ENCODE measurements around a stretch of chr1.

GRCh38 chr1:231336730-231337348, 813 bp downstream of the EXOC8 start:
- PRO-cap, result no peak
- RAMPAGE, long total RNA, 3 experiments, result no peak in any of the 3 experiments

DNA sequence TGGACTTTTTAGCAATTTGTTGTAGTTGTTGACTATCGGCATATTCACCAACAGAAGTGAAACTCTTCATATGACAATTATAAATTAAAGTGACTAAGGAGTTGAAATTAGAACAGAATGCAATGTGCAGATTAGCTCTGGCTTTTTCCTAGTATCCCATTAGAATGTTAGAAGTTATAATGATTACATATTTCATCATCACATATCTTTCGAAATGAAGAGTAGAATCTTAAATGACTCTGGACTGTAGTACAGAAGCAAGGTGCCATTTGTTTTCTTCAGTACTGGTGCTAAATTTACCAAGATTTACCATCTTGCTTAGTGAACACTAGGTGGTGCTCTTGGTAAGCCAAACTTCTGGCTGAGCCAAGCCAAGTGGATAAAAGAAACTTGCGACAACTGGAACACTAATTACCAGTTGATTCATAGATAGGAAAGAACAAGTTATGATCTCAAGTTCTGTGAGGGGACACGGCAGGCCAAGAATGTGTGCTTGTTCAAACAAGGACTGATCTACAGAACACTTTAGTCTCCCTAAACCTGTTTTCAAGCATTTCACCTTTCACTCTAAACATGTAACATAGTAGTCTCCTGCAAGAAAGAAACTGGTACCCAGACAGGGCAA, 19.7 kb downstream of the SPRTN start:
- PRO-cap, result no peak
- RAMPAGE, long total RNA, 3 experiments, result no peak in any of the 3 experiments

DNA sequence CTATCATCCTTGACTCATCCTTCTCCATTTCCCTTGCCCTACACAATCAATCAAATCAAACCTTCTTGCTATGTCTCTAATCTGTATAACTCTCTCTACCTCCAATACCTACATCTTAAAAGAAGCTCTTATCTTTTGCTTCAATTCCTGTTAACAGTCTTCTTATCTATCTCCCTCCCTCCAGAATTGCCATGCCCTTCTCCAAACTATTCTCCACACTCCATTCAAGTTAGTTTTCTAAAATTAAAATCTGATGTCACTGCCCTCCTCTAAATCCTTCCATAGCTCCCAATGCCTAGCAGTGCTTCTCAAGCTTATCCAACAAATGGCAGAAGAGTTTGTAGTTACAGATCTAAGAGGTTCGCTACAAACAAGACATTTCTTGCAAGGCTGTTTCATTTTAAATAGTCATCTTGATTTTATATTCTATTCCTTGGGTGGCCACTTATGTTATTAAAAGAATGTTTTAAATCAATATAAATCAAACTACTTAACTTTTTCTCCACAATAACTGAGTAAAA, 25.2 kb downstream of the EGLN1 start:
- PRO-cap, result no peak
- RAMPAGE, long total RNA, 3 experiments, result no peak in any of the 3 experiments

DNA sequence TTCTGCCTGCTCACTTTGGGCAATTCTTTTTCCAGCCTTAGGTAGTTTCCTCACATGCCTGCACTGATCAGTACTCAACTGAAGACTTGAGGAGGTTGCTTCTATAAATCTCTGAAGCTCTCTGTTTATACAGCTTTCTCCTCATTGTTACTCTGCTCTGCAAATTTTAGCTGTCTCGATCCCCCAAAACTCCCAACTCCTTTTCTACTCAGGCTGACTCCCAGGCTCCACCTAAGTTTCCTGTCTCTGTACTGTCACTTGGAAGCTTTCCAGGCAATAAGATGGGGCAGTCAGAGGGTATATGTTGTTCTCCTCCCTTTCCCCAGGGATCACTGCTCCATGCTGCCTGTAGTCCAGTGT, 13.3 kb downstream of the TSNAX start:
- PRO-cap, result unidirectional peak, minus-strand start at position 177 of the sequence
- RAMPAGE, long total RNA, 3 experiments, result no peak in any of the 3 experiments

DNA sequence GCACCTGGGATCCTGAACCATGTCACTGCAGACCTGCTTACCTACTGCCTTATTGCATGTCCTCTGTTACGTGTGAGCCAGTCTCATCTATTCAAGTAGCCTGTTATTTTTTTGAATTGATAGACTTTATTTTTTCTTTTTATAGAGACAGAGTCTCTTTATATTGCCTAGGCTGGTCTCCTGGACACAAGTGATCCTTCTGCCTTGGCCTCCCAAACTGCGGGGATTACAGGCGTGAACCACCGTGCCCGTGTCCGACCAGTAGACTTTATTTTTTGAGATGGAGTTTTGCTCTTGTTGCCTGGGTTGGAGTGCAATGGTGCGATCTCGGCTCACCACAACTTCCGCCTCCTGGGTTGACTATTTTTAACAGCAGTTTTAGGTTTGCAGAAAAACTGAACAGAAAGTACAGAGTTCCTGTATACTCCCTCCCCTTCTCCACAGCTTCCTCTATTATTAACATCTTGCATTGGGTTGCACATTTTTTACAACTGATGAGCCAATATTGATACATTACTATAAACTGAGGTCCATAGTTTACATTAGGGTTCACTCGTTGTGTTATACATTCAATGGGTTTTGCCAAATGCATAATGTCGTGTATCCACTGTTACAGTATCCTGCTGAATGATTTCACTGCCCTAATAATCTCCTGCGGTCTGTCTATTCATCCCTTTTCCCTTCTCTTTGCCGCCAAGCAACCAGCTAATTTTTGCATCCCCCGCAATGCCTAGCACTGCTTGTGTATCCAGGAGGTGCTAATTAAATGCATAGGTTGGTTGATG, 13.9 kb upstream of the DISC1 start:
- PRO-cap, result no peak
- RAMPAGE, long total RNA, 3 experiments, result no peak in any of the 3 experiments

- PRO-cap, result no peak
- RAMPAGE, long total RNA, 3 experiments, result no peak in any of the 3 experiments
Observed at GRCh38 chr1:231777799-231778711, 151.5 kb downstream of the DISC1 start.

DNA sequence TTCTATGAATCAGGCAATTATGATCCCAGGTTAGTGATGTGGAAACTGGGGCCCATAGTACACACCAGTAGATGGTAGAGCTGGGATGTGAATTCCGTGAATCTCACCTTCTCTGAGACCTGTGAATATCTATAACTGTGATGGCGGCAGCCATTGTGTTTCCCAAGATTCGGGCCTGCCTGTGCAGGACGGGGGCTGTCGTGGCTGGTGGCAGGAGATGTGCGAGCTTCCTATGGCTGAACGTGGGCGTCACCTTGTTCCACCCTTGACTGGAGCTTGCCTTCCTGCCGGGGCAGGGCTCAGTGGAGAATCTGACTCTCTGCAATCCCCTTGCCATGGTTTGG, 253.5 kb downstream of the SIPA1L2 start:
- PRO-cap, result no peak
- RAMPAGE, long total RNA, 3 experiments, result no peak in any of the 3 experiments

DNA sequence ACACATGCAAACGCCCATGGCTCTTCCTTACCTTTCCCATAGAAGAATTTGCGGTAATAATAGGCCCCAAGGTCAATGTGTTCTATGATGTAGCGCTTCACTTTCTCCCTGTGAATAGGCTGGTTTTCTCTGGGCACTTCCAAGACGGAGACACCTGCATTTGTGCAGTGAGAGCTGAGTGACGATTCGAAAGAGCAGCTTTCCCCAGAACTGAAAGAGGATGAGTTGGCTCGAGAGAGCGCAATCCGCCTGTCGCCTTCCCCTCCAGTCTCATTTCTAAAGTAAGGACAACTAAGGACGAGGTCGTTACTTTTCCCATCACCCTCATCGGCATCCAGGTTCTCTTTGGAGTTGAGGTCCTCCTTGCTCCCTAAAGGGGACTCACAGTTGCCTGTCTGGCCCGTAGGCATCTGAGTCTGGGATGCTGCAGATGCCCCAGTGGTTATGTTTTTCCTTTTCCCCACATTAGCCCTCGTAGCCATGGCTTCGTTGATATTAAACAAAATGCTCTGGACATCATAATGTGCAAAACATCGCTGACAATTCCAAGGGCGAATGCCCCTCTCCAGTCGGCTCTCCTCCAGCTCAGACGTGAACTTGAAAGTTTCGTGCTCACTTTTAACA, 116.0 kb downstream of the SIPA1L2 start:
- PRO-cap, result no peak
- RAMPAGE, long total RNA, 3 experiments, result no peak in any of the 3 experiments

- PRO-cap, result unidirectional peak, minus-strand start at chr1:232590510
- RAMPAGE, long total RNA, 3 experiments, result no peak in any of the 3 experiments
Observed at GRCh38 chr1:232590427-232590734, 39.6 kb downstream of the SIPA1L2 start.

GRCh38 chr1:232624819-232625163, 5.1 kb downstream of the SIPA1L2 start:
- PRO-cap, result no peak
- RAMPAGE, long total RNA, 3 experiments, result no peak in any of the 3 experiments

DNA sequence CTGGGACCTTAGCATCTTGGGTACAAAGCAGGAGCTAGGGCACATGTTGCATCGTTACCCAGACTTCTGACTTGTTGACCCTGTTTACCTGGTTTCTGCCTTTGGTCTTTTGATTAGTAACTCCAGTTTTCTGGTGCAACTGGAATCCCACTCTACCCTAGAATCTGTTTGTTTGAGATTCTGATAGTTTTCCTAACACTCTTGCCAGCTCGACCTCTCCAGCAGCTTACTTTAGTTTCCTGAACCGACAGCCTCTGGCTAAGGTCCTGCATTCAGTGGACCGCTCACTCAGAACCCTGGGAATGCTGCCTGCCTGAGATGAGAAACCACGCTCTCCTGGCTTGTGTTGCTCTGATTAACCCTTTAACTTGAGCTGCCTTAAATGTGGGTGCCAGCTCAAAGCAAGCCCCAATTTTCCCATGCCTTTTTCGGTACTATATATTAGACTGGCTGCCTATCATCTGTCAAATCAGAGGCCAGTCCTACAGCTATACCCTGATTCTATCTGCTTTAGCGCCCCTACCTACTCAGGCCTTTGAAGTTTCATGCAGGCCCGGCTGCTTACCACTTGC, 45.3 kb upstream of the SIPA1L2 start:
- PRO-cap, result no peak
- RAMPAGE, long total RNA, 3 experiments, result no peak in any of the 3 experiments

- PRO-cap, result no peak
- RAMPAGE, long total RNA, 3 experiments, result no peak in any of the 3 experiments
Observed at GRCh38 chr1:232900895-232901399, 49.5 kb upstream of the NTPCR start.

DNA sequence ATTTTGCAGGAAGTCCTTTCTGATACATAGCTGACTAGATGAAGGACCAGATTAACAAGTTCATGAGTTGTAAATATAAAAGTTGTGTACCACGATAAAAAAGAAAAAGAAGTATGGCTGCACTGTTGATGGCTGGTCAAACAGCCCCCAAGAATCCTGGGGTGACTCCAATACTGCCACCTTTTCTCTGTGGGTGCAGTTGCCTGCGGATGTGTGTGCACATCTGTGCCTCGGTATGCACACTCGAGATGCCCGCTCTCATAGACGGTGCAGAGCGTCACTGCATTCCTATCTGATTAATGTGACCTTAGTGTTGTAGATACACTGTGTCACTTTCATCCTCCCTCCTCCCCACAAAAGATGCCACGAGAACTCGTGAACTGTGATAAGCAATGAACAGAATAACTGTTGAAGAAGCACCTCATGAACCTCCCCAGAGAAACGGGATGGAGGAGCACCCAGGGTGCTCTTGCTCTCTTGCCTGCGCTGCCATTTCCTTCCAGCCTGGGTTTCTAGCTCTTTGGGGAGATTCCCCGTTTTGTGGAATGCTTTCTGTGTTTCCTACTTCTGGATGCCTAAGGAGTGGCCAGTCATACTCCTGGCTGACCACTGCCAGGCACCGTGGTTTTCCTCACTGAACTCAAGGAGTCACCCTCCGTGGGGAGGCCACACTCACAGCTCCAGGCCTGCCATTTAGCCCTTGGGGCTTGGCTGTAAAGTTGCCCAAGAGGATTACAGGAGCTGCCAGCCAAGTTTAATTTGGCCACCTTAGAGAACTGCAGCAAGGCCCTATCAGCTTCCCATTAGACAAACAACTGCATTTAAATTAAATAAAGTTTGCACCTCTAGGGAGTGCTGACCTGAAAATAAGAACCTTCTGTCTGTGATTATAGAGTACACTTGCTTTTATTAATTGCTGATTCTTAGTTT, 32.0 kb downstream of the NTPCR start:
- PRO-cap, result no peak
- RAMPAGE, long total RNA, 3 experiments, result no peak in any of the 3 experiments

DNA sequence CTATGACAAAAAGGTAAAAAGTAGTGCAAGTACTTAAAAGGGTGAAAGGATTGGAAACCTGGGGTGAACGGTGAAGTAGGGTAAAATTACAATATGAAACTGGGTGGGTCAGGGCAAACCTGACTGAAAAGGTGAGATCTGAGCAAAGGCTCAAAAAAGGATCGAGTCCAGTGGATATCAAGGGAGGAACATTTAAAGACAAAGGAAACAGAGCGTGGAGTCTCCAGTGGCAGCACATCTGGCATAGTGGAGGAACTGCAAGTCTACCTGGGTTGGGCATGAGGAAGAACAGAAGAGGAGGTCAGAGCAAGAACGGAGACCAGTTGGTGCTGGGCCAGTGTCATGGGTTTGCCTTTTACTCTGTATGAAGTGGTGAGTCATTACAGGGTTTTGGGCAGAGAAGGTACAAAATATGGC, 163.7 kb downstream of the NTPCR start:
- PRO-cap, result no peak
- RAMPAGE, long total RNA, 3 experiments, result no peak in any of the 3 experiments

- PRO-cap, result no peak
- RAMPAGE, long total RNA, 3 experiments, result no peak in any of the 3 experiments
Observed at GRCh38 chr1:233341051-233341340, 13.5 kb downstream of the MAP3K21 start.

GRCh38 chr1:234371548-234371861, 1.8 kb upstream of the COA6 start:
- PRO-cap, result no peak
- RAMPAGE, long total RNA, 3 experiments, result no peak in any of the 3 experiments

GRCh38 chr1:234610666-234611625, 968 bp upstream of the IRF2BP2 start:
- PRO-cap, result bidirectional peak, plus-strand start at chr1:234610775, minus-strand start at chr1:234610878; bidirectional peak, plus-strand start at chr1:234611138, minus-strand start at chr1:234611024; bidirectional peak, plus-strand start at chr1:234611429, minus-strand start at chr1:234611364; bidirectional peak, plus-strand start at chr1:234611719, minus-strand start at chr1:234611569
- RAMPAGE, long total RNA, 3 experiments, result no peak in any of the 3 experiments

DNA sequence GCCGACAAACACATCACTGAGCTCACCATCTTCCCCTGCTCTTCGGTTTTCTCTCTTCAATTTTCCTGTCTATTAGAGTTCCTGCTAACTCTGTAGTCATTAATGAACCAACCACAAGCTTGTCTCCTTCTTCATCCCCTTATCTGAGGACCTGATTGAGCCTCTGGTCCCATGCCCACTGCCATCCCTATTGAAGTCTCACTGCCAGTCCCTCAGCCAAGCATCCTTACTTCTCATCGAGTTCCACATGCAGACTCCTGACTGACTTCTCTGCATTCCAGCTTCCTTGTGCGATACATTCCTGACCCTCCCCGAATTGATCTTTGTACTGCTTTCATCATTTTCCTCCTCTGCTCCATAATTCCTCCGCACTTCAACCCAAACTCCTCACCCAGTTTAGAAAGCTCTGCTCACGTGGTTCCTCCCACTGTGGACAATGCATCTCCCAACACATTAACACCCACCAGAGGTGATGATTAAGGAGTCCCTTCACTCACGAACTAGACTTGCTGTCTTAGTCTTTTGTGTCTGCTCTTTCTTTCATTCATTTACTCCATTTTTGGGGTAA, 17.5 kb upstream of the IRF2BP2 start:
- PRO-cap, result no peak
- RAMPAGE, long total RNA, 3 experiments, result no peak in any of the 3 experiments

GRCh38 chr1:234755227-234755881, 145.4 kb upstream of the IRF2BP2 start:
- PRO-cap, result unidirectional peak, plus-strand start at chr1:234755663
- RAMPAGE, long total RNA, 3 experiments, result no peak in any of the 3 experiments

- PRO-cap, result no peak
- RAMPAGE, long total RNA, 3 experiments, result no peak in any of the 3 experiments
Observed at GRCh38 chr1:234774717-234775421, 164.9 kb upstream of the IRF2BP2 start.